Ureter (tissue), 1 donor: ENCODE measurements around a stretch of chr13.

DNA sequence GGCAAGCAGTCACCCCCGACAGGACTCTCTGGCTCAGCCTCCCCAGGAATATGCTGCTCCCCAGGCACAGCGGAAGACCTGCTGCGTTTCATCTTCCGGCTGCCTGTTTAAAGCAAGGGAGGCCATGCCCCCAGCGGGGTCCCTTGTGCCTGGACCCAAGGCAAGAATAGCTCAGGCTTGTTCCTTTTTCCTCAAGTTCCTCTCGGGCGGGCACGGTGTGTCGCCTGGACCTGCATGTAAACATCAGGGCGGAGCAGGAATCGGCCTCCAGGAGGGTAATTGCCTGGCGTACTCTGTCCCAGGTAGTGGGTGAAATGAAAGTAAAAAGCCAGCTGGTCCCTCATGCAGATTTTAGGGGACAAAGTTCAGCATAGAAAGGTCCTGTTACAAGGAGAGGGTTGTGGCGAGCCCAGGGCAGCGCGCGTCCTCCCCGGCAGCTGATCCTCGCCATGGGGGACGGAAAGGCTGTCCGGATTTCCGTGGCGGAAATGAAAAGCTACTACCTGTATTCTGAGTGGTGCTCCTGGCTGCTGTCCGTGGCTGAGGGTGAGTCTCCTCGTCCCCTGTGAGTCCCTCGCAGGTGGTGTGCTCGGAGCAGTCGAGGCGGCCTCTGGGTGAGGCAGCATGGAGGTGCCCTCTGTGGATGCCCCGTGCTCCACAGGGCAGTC lies 16.1 kb downstream of the MCF2L start:
- PRO-cap, result no peak

DNA sequence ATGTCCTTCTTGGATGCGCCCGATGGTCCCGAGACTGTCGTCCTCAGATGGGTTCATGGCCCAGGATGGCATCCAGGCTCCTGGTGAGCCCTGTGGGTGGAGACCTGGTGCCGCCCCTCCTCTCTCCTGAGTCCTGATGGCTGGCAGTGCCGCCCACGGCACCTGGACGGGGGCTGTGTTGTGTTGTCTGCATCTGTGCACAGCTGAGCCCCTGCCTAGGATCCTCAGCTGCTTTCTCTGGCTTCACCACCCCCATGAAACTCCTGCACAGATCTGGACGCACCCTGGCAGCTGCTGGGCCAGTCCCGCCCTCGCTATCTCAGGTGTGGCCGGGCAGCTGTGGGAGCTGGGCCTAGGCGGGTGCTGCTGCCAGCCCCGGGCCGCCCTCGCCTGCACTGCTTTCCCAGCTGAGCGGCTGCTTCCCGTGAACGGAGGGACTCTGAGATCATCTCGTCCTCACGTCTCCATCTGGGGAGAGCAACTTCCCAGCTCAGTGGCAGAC lies 27.7 kb downstream of the MCF2L start:
- PRO-cap, result no peak

DNA sequence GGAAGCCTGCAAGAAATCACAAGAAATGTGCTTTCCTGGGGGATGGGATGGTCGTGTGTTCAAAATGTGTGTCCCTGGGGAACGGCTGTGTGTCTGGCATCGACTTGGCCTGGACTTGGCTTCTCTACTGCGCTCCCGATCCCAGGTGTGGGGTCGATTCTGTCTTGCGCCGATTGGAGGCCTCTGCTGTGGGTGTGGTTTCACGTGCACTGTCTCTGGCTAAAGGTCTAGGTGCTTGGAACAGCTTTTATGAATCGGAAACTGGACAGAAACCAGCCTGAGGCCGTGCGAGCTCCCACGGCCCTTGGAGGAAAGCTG lies 29.5 kb downstream of the MCF2L start:
- PRO-cap, result no peak

DNA sequence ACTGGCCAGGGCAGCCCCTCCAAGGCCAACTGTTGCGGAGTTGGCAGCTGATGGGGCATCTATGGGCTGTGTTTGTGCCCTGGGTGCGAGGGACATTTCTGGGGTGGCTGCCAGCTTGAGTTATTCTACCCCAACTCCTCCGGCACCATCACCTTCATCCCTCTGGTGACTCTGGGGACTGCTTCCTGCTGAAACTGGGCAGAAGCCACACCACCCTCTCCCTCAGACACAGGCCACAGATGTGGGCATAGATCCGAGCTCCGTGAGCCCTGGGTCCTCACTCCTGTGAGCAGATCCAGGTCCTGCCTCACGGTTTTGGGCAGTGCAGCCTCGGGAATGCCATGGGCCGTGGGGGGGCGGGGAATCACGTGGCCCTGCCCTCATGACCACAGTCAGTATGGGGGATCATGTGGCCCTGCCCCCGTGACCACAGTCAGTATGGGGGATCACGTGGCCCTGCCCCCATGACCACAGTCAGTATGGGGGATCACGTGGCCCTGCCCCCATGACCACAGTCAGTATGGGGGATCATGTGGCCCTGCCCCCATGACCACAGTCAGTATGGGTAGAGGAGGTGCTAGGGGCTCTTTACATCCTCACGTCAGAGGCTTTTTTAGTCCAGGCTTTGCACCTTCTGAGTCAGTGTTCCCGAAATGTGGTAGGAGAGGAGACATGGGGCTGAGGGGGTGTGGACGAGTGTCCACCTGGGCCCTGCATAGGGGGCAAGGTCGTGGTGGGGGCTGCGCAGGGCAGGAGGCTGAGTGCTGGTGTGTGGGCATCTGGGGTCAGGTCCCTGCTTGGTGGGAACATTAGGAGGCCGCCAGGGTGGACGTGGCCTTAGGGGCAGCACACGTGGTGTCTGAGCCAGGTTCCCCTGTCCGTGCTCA lies 64.3 kb upstream of the F7 start:
- PRO-cap, result no peak

GRCh38 chr13:113083311-113084266 lies 22.0 kb upstream of the F7 start:
- PRO-cap, result no peak

DNA sequence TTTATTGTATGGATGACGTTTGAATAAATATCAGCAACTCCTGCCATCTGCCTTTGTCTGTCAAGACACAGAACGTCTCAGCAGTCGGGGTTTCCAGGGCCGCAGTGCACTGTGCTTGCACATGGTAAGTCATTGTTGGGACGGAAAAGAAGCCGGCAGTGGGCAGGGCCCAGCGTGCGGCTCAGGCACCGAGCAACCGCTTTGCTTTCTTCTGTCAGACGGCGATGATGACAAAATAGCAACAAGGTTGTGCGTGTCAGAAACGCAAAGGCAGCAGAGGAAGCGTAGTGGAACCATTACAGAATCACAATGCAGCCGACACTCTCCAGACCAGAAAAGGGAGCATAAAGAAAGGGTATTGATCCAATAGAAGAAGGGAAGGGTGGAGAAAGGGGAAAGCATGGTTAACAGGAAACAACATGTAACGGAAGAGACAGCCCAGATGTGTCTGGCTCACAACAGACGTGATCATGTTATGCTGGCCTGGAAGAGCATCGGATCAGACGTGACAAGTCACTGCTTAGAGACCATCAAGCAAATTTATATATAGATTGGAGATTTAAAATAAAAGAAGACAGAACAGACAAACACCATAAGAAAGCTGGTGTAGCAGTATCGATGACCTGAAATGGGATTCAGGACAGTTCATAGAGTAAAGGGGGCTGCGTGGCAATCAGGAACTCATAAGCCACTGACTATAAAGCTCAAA lies 6.9 kb upstream of the F7 start:
- PRO-cap, result no peak

DNA sequence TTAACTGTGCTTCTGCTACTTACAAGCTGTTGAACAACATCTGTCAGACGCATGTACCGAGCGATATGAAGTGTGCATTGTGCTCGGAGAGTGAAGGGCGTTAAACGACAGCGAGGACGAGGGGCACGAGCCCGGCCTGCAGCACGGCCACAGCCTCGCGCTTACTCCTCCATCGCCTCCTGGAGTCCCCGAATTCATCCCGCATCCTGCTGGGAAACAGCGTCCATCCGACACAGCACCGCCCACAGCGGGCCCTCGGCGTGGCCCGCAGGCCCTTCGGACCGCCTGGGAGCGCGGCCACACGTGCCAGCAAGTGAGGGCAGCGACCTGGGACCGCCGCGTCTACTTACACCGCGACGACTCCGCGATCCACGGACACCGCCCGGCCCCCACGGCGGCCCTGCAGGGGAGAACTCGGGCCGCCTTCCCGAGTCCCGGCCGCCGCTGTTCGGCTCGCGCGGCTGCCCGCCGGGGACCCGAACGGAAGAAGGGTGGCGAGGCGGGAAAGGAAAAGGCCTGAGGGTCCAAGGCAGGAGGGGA lies 398 bp downstream of the PCID2 start:
- PRO-cap, result no peak

GRCh38 chr13:113230883-113232123 lies 21.9 kb downstream of the CUL4A start:
- PRO-cap, result no peak

- PRO-cap, result no peak
Observed at GRCh38 chr13:113319165-113319981, 22.3 kb downstream of the LAMP1 start.

GRCh38 chr13:113474226-113474613 lies 16.3 kb downstream of the DCUN1D2 start:
- PRO-cap, result no peak

- PRO-cap, result no peak
Observed at GRCh38 chr13:113485165-113486151, 5.1 kb downstream of the DCUN1D2 start.

GRCh38 chr13:113489046-113490326 lies 1.0 kb downstream of the DCUN1D2 start:
- PRO-cap, result no peak

DNA sequence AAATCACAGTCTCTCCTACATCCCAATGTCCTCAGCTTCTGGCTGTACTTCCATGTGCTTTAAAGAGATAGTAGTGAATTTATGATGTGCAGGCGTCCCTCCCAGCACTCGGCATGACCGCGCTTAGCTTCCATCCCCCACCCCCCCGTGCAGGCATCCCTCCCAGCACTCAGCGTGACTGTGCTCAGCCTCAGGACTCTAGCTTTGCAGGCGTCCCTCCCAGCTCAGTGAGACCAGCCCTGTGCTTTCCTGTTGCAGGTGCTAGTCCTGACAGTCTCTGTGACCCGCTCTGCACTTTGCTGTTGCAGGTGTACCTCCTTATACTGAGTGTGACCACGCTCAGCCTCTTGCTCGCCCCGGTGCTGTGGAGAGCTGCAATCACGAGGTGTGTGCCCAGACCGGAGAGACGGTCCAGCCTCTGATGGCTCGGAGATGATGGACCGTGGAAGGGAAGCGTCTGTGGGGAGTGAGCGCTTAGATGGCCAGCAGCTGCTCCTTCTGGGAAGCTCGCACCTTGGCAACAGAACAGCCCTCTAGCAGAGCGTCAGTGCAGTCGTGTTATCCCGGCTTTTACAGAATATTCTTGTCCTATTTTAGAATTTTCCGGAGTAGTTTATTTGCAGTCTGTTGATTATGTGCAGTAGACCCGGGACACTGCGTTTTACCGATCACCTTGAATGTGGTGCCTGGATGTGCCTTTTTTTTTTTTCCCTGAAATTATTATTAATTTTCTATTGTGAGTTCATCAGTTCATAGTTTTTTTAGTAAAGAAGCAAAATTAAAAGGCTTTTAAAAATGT lies 35.2 kb upstream of the TFDP1 start:
- PRO-cap, result no peak

- PRO-cap, result no peak
Observed at GRCh38 chr13:113616150-113616962, 31.8 kb downstream of the TFDP1 start.

DNA sequence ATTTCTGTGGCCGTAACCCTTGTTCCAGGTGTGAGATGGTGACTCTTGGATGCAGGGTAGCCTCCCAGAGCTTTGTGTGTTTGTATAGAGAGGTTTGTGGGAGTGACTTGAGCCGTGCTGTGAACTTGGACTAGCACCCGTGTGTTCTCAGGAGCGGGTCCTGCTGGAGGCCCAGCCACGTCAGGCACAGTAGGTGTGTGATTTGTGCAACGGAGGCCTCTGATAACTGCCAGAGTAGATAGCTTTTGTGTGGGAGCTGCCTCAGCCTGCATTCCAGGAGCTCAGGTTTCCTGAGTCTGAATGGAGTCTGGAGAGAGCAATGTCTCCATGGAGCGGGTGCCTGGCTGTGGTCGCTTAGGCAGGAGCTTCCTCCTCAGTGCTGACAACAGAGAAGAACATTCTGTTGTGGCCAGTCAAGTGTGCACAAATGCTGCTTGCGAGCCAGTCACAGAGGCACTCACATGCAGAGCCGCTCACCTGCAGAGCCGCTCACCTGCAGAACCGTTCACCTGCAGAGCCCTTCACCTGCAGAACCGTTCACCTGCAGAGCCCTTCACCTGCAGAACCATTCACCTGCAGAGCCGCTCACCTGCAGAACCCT lies 32.5 kb downstream of the TFDP1 start:
- PRO-cap, result no peak

DNA sequence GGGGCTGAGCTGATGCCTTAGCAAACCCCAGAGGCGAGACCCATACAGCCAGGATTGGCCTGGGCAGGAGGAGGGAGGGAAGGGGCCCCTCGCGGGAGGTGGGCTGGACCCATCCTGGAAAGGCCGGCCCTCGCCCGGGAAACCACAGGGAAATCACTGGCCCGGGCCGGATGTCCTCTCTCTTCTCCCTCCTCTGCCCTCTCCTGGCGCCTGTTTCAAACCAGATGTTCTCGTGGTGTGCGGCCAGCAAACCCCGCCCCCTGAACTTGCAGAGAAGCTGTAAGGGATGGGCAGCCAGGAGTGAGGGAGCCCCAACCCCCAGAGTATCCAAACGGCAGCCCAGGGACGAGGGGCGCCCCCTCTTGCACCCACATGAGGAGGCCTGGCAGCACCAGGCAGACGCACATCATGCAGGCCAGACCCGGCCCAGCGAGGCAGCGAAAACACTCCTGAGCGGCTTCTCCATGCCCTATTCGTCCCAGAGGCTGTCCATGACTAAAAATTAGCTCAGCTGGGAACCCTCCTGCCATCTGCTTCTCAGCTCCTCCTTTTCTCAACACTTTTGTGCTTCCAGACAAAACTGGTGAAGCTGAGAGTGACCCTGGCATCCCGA lies 43.2 kb downstream of the TMEM255B start:
- PRO-cap, result no peak

DNA sequence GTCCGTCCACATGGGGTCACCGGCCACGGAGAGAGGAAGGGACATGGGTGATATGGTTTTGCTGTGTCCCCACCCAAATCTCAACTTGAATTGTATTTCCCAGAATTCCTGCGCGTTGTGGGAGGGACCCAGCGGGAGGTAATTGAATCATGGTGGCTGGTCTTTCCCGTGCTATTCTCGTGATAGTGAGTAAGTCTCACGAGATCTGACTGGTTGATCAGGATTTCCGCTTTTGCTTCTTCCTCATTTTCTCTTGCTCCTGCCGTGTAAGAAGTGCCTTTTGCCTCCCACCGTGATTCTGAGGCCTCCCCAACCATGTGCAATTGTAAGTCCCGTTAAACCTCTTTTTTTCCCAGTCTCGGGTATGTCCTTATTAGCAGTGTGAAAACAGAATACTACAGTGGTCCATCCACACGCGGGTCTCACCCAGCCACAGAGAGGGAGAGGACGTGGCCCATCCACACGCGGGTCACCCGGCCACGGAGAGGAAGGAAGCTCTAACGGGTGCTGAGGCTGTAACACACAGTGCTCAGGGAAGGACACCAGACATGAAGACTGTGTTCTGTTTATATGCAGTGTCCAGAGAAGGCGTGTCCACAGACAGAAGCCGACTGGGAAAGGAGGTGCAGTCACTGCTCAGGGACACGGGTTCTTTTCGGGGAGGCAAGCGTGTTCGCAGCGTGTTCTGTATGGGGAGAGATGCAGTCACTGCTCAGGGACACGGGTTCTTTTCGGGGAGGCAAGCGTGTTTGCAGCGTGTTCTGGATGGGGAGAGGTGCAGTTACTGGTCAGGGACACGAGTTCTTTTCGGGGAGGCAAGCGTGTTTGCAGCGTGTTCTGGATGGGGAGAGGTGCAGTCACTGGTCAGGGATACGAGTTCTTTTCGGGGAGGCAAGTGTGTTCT lies 48.3 kb downstream of the GAS6 start:
- PRO-cap, result no peak

DNA sequence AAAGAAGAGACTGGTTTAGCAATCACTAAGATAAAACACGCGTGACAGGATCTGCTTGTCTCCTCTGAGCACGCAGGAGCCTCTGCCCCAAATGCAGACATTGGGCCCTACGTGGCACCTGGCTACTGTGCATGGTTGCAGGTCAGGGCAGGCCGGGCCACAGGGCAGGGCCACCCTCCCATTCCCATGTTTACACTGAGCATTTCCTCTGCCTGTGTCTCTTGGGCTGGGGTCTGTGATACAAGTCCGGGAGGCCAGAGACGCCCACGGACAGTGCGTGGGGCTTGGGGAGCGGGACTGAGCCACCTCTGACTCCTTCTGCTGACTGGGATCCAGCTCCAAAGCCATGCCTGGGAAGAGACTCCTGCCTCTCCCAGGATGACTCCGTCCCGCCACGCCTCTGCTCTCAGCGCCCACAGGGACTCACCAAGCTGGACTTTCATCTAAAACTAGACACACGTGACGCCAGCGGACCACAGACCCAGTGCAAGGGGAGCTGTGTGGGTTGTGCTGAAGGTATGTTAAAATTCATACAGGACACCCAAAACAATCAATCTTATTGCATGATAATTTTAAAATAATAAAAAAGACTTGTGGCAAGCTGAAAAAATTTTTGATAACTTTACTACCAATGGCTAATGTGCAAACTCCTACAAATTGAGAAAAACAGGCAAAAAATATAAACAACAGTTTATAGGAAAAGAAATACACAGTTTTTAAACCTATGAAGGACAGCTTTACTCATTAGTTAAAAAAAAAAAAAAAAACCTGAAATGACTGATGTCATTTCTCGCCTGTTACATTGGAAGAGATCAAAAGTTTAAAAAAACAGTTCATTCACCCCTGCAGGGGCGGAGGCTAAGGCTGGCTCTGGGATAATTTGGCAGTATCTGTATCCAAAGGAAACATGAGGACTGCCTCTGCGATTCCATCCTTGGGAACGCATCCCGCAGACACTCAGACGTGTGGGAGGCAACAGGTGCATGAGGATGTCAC lies 18.6 kb downstream of the GAS6 start:
- PRO-cap, result no peak

DNA sequence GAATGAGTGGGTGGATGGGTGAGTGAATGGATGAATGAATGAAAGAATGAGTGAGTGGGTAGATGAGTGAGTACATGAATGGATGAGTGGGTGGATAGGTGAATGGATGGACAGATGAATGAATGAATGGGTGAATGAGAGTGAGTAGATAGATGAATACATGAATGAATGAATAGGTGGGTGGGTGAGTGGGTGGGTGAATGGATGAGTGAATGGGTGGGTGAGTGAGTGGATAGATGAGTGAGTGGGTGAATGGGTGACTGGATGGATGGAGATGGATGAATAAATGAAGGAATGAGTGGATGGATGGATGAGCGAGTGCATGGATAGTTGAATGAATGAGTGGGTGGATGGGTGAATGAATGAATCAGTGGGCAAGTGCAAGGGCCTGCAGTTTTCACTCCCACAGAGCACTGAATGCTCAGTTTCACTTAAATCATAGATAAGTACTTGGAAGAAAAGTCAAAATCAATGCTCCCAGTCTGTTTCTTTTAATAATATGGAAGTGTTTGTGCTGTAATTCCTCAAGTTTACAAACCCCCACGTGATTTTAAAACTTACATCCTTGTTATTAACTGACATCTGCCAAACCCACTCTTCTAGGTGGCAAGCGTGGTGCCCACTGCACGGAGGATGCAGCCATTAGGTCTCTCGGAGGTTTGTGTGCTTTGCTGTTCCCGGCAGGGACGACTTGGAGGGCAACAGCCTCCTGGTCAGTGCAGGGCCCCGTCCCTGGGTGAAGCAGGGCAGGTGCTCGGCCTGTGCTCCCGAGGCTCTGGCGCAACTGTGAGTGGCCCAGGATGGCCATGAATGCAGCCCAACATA lies 12.3 kb downstream of the GAS6 start:
- PRO-cap, result no peak

- PRO-cap, result no peak
Observed at GRCh38 chr13:113852492-113852846, 11.4 kb downstream of the GAS6 start.